ENCODE measurements around a stretch of chr7.

DNA sequence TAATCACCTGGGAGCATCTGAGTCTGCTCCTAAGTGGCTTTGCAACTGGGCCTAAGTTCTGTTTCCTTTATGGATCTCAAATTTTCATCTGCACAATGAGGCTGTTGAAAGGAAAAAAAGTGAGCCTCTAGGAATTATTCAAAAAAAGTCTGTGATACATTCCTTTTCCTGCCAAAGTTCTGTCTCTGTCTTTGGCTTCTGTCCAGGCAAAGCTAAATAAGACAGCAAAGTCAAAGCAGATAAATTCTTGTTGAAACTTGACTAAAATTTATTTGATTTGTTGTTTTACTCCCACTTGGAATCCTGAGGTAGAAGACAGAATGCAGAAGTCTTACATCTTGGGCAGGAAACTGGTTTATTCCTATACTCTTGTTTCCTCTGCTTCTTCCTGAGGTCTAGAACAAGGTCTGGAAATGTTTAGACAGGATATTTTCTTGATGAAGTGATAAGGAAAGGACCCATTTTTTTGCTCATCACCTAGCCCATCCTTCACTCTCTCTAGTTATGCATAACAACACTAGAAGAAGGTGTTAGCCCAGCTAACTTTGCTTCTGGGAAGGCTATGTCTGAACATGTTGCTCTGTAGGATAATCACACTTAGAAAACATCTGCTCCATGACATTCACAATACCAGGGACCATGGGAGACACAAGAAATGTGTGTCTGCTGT, 14.2 kb upstream of the ZNF282 start:
- RAMPAGE, long total RNA = no peak

- RAMPAGE, long total RNA = no peak
- RRBS = no CpG with 5 or more reads among the region's 8 CpGs
These were observed 1.4 kb downstream of the ZNF282 start for GRCh38 chr7:149196691-149197111.

- RAMPAGE, long total RNA = no peak
- RRBS = no CpG with 5 or more reads among the region's 6 CpGs
These were observed 7.4 kb downstream of the ZNF282 start for GRCh38 chr7:149202758-149203229.

- RAMPAGE, long total RNA = no peak
- RRBS = no CpG with 5 or more reads among the region's 9 CpGs
These were observed 22.0 kb upstream of the ZNF212 start for GRCh38 chr7:149217313-149217945.

- RAMPAGE, long total RNA = no peak
- RRBS = no CpG with 5 or more reads among the region's 15 CpGs
These were observed 10.1 kb upstream of the ZNF212 start for GRCh38 chr7:149229089-149229976.

GRCh38 chr7:149320412-149320783, 58.4 kb downstream of the ZNF783 start:
- RAMPAGE, long total RNA = no peak
- RRBS = no CpG with 5 or more reads among the region's 6 CpGs

DNA sequence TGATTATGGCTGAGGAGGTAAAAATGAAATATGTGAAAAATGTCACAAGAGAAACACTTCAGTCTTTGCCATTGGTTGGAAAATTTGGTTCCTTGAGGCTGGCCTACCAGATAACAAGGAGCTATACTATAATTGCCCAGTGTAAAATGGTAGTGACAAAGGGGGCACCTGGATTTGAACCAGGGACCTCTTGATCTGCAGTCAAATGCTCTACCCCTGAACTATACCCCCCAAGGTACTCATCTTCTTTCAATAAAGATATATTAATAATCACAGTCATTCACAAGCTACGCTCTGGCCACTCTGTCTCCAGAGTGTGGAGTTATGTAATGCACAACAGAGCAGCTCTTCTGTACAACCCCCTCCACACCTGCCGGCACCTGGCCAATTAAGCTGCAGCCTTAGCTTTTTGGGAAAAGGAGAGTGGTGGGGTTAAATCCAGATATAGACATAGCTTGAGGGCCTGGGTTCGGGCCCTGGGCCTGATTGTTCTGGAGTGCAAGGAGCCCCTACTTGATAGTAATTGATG, 85.2 kb downstream of the ZNF777 start:
- RAMPAGE, long total RNA = no peak
- RRBS = no CpG with 5 or more reads among the region's 3 CpGs

DNA sequence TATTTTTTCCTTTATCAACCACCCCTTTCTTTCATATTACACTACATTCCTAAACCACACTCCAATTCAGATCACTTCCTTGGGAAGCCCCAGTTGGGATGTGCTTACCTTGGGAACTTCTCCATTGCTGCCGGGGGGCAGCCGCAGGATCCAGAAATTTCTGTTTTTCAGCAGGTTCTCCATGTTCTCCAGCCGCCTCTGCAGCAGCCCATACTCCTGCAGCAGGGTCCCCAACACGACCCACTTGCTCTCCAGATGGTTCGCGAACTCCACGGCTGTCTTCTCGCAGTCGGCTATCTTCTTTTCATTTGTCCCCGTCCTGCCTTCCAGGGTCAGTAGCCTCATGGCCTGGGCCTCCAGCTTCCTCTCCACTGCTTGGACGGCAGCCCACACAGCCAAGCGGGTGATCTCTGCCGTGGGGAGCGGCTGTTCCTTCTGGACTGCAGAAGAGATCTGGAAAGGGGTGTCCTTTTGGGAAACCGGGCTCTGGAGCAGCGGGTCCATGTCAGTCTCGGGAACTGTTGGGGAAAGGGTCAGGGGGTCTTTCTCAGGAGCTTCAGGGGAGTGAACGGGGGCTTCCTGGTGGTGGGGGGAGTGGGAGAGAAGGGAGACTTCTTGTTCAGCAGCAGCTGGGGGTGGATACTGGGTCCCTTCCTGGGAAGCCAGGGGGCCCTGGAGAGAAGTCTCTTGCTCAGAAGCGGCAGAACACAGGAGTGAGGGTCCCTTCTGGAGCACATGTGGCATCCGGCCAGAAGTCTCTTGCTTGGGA, 5.6 kb downstream of the ZNF777 start:
- RAMPAGE, long total RNA = no peak
- RRBS = no CpG with 5 or more reads among the region's 20 CpGs

DNA sequence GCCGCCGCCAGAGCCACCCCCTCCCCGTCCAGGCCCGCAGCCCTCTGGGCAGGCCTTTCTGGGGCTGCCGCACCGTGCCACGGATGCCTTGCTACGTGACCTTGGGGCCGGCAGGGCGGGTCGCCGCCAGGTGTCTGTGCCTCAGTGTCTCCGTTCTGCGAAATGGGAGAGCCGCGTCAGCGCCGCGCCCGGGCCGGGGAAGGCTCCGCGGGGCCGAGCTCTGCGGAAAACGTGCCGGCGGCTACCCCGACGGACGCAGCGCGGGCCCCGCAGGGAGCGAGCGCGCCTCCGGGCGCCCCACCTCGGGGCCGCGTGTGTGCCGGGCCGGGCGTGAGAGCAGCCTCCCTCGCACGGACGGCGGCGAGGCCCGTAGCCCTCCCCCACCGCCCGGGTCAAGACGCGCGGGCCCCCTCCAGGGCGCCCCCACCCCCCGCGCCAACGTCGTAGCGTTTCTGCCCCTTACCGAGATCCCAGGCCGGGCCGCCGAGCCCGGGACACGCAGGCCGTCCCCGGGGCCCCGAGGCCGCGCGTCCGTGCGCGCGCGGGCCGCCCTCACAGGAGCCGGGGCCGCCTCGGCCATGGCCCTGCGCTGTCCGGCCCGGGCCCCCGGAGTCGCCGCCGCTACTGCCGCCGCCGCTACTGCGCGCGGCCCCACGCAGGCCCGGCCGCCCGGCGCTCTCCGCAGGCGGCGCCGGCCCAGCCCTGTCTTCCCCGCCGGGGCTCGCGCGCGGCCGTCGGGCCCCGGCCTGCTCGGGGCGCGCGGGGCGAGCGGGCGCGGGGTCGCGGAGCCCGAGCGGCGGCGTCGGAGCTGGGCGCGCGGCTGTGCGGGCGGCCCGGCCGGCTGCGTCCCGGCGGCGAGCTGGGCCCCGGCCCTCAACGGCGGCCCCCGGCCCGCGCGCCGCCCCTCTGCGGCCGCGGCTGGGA, 1.0 kb downstream of the ZNF777 start:
- RAMPAGE, long total RNA = no peak
- RRBS = 2% methylated on average over 92 of the region's 151 CpGs

GRCh38 chr7:149496756-149497399, 731 bp downstream of the ZNF746 start:
- RAMPAGE, long total RNA = no peak
- RRBS = 3% methylated on average over 13 of the region's 48 CpGs

GRCh38 chr7:149543811-149544697, 46.4 kb upstream of the ZNF746 start:
- RAMPAGE, long total RNA = no peak
- RRBS = no CpG with 5 or more reads among the region's 6 CpGs

DNA sequence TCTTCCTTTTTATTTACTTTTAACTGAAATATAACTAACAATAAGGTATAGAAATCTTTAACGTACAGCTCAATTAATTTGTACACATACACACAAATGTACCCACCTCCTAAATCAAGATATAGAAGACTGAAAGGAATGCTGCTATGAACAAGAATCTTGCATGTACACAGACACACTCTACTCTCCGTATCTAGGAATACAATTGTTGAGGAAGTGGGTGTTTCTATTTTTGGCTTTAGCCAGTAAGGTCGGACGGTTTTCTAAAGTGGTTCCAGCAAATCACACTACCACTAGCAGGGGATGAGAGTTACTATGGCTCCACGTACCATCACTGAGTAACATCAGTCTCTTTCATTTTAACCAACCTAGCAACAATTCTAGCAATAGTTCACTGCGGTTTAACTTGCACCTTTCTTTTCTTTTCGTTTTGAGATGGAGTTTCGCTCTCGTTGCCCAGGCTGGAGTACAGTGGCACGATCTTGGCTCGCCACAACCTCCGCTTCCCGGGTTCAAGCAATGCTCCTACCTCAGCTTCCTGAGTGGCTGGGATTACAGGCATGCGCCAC, 103.0 kb upstream of the ZNF746 start:
- RAMPAGE, long total RNA = no peak
- RRBS = no CpG with 5 or more reads among the region's 14 CpGs

DNA sequence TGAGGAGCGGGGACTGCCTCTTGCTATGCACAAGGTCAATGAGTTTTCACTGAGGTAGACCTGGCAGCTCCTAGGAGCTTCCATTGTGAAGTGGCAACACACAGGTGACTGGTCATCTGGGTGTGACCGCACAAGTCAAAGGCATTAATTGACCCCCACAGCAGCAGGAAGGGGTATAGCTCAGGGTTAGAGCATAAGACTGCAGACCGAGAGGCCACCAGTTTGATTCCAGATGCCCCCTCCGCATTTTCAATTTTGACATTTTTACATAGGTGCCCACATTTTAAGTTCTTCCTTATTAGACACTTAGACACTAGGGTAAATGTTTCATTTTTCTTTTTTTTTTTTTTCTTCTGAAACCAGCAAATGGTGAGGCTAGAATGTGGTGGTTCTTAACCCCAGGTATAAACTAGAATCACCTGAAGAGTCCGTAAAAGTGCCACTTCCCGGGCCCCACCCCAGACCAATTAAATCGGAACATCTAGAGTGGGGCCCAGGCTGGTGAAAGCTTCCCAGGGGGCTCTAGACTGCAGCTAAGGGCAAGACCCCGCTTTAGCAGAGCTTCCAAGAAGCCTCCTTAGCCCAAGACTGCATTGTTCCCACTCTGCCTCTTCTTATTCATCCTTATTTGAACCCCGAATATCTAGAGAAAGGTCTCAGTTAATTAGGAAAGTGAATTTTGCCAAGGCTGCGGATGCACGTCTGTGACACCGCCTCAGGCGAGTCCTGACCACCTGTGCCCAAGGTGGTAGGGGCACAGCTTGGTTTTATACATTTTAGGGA, 106.1 kb upstream of the ZNF746 start:
- RAMPAGE, long total RNA = no peak
- RRBS = no CpG with 5 or more reads among the region's 13 CpGs

DNA sequence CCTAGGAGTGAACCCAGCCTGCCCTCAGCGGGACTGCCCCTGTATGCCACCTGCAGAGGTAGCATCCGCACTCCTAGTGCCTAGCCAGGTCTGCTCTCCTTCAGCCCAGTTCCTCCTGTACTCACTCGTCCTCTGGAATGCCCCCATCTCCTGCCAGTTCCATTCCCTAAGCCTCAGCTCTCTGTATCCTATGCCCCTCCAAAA, 8.1 kb upstream of the KRBA1 start:
- RAMPAGE, long total RNA = no peak
- RRBS = no CpG with 5 or more reads among the region's 3 CpGs

DNA sequence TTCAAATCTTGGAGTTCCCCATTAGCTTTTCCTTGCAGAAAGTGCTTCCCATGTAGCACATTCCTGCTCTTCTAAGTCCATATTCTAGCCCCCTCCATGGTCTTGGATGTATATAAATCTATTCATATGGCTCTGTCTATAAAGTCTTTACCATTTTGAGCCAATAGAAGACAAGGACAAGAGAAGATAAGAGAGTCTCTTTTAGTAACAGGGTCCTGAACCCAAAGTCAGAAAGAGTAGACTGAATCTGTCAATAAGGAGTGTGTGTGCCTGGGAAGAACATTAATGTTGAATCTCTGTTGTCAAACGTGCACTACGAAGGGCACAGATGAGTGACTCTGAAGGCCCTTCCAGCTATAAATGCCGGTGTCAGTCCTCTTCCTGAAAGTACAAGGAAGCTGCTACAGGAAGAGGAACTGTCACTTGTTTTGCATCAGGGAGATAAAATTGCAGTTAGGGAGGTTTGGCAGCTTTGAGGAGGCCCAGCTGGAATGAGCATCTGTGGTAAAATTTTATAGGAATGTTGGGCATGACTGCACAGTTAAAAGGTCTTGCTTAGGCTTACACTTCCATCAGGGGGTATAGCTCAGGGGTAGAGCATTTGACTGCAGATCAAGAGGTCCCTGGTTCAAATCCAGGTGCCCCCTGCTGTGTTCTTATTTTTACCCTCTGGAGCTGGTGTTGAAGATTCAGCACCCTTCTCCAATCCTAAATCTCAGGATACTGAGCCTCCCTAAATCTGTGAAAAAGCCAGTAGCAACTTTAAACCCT, 7.5 kb upstream of the KRBA1 start:
- RAMPAGE, long total RNA = no peak
- RRBS = no CpG with 5 or more reads among the region's 3 CpGs

DNA sequence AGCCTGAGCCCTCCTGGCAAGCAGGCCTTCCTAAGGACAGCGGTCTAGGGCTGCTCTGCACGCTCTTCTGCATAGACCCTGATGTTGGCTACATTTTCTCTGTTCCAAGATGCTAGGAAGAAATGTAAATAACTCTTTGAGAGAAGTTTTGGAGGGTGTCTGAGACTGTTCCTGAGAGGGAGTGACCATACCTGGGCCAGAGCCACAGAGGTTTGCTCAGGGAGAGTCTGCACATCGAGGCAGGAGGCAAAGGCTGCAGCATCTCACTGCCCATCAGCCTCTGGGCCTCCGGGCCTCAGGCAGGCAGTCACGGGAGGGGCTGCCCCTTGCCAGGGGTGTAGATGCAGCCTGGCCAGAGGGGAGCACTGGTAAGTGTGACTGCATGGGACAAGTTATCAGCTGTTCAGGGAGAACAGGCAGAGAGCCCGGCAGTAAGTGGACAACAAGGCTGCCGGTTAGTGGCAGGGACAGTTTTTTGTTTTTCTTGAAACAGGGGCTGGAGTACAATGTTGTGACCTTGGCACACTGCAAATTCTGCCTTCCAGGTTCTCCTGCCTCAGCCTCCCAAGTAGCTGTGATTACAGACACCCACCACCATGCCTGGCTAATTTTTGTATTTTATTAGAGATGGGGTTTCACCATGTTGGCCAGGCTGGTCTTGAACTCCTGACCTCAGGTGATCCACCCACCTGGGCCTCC, 2.8 kb downstream of the KRBA1 start:
- RAMPAGE, long total RNA = no peak
- RRBS = no CpG with 5 or more reads among the region's 7 CpGs

GRCh38 chr7:149770883-149771455, 2.4 kb downstream of the ZNF467 start:
- RAMPAGE, long total RNA = no peak
- RRBS = no CpG with 5 or more reads among the region's 10 CpGs

- RAMPAGE, long total RNA = no peak
- RRBS = 3% methylated on average over 3 of the region's 30 CpGs
These were observed 2.9 kb upstream of the ZNF467 start for GRCh38 chr7:149775985-149776970.

- RAMPAGE, long total RNA = no peak
- RRBS = 71% methylated on average over 5 of the region's 21 CpGs
These were observed 16.5 kb upstream of the ZNF862 start for GRCh38 chr7:149821501-149822183.

GRCh38 chr7:150234834-150235345, 88.3 kb upstream of the LRRC61 start:
- RAMPAGE, long total RNA = no peak
- RRBS = no CpG with 5 or more reads among the region's 2 CpGs